ENCODE results near the genes SHQ1, PDZRN3 and CADM2.

DNA sequence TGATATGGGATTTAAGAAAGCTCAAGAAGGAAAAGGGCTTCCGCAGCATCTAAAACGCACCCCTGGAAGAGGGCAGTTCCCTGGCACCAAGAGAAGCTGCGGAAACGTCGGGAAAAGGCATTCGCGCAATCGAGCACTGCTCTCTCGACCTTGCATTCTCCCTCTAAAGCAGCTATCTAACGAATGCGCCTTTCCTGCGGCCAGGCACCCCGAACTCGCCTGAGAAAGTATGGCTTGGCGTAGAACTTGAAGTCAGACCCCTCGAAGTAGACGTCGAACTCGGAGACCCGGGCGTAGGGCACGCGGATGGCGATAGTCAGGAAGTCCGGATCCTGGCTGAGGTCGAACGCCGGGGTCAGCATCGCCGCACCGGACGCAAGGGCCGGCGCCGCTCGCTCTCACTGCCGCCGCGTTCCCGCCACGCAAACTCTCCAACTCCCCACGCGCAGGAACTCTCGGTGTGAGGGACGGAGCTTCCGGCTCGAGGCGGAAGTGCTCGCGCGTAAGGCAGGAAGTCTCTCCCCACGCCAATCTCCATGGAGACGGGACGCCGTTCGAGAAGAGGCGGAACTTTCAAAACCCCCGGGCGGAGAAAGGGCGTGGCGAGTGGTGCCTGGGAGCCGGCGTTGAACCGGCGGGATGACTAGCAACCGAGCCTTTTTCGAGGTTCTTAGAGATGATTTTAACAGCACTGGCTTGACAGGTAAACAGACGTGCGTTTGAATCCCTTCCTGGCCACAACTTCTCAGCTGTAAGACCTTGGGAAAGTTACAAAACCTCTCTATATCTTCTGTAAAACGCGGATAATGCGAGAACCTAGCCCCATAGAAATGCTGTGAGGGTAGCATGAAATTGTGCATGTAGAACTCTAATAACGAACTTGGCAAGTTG, at the start of gene SHQ1:
TSS of gene SHQ1 (minus strand) at position 467 of the 891 bp plus-strand sequence.
- RRBS = 1% methylated on average over 21 of the region's 73 CpGs

DNA sequence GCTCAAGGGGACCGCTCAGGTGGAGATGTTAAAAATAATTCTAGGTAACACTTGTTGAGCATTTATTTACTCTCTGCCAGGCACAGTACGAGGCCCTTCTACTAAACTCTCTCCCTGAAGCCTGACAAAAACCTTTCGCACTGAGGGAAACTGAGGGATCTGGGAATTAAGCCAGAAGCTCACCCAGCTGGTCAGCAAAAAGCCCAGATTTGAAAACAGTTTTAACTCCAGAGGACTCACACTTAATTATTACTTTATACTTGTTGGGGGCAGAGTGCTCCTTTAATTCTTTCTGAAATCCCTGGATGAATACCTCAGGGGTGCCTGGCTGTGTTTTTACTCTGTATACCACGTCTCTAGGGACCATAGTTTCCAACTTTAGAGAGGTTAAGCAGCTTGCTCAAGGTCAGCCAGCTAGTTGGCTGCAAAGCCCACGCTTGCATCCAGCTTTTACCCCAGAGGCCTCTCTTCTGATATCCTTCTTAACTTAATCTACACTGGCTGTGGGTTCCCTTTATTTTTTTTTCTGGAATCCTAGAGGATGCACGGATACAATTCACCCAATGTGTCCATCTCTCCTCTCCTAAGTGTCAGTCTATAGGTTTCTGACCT, 1.5 kb downstream of the PDZRN3 start:
- RRBS = no CpG with 5 or more reads among the region's 6 CpGs

DNA sequence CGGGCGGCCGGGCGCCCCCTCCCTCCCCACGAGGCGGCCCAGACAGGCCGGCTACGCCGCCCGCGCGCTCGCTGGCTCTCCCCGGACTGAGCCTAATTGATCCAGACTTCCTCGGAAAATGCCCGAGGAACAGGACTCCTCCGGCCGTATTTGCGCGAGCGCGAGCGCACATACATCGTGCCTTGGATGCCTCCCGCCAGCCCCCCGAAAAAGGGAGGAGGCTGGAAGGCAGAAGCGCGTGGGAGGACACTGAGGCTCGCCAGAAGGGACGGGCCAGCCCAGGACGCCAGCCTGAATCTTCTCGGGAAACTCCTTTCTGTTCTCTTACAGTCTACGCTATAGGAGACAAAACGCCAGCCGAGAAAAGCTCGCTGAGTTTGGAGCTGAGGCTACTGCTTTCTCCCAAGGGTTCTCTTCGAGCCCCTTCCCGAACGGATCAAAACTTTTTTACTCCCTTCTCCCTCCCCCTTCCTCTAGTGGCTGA, at the start of gene PDZRN3:
TSS of gene PDZRN3 (minus strand) at position 88 of the 484 bp plus-strand sequence.
- RRBS = 0% methylated on average over 5 of the region's 39 CpGs

DNA sequence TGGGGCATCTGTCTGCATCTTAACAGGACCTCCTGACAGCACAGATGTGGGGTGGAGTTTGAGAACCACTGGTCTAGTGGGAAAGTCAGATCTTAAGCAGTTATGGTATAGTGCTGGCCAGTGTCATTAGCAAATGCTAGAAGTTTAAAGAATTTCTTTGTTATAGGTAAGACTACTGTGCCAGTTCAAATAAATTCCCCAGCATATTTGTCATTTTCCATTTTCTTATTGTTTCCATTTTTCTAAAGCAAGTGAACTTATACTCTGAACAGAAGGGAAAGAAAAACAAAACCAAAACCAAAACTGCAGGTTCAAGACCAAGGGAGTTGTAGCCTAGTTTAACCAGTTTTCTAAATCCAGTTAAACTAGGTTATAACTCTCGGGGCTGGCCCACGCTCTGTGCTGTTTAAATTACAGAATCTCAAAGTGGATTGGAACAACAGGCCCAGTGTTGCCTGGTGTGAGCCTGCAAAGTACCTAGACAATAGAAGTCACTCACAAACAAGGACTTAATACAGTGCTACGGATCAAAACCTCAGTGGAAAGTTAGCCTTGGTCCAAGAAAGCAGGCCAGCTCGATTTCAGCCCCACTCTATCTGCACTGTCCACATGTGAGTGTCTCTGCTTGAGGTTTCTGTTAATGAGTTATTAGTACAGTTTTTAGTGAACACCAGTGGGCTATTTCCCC, 93.5 kb upstream of the PDZRN3 start:
- RRBS = no CpG with 5 or more reads among the region's 4 CpGs

- RRBS = no CpG with 5 or more reads among the region's 1 CpG
These were observed 161.7 kb upstream of the PDZRN3 start for GRCh38 chr3:73786247-73786965.

DNA sequence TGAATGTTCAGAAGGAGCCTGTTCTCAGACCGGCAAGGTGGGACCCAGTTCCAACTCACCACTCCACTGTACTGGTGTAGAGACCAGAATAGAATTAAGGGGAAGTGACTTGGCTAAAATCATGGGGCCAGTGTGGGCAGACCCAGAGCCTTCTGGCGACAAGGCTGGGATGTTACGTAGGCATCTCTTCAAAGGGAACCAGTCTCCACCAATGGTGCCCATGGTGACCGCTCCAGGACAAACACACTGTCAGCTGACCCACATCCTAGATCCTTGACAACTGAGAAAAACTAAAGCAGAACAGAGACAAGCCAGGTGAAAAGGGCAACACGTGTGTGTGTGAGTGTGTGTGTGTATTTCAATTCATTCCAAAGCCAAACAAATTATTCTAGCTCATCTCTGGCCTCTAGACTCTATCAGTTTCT, 321.7 kb upstream of the FRG2C start:
- RRBS = no CpG with 5 or more reads among the region's 5 CpGs

- RRBS = no CpG with 5 or more reads among the region's 18 CpGs
These were observed 159.3 kb upstream of the FRG2C start for GRCh38 chr3:75504555-75505427.

- RRBS = 5% methylated on average over 6 of the region's 55 CpGs
These were observed 44.5 kb upstream of the FRG2C start for GRCh38 chr3:75619450-75620120.

DNA sequence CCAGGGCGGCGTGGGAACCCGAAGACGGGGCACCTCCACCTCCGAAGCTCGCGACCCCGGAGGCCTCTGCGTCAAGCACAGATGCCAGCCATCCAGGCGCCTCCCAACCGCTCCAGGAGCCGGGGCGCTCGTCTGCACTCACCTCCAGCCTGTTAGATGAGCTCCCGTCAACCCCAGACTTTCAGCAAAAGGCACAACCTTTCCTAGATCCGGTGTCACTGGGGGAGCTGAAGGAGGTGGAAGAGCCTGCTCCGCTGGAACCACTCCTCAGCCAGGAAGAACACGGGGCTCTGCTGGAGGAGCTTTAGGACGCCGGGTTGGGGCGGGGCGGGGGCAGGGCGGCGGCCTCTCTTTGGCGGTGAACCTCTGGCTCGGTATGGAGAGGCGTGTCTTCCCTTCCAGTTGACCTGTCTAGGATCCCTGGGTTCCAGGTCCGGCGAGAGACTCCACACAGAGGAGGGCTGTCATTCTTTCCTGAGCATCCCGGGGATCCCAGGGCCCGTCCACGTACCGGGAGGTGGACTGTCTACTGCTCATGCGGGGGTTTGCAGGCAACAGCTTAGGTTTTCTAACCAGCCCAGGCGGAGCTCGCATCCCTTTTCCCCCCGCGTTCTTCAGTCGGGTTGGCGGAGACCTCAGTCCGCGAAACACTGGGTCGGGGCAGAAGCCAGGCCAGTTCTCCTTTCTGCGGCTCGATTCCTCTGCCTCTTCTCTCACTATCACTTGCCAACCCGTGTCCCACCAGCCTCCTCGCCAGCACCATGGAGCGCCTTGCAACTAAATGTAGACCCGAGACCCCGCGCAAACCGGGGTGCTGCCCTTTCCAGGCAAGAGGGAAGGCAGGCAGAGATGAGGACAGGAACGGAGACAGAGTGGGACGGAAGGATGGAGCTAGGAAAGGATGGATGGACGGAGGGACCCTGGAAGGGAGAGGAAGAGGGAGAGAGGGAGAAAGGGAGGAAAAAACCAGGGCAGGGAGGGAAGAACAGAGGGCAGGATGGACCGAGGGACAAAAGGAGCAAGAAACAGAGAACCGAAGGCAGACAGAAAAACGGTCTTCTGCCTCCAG, 6.1 kb downstream of the FRG2C start:
- RRBS = 34% methylated on average over 11 of the region's 58 CpGs

DNA sequence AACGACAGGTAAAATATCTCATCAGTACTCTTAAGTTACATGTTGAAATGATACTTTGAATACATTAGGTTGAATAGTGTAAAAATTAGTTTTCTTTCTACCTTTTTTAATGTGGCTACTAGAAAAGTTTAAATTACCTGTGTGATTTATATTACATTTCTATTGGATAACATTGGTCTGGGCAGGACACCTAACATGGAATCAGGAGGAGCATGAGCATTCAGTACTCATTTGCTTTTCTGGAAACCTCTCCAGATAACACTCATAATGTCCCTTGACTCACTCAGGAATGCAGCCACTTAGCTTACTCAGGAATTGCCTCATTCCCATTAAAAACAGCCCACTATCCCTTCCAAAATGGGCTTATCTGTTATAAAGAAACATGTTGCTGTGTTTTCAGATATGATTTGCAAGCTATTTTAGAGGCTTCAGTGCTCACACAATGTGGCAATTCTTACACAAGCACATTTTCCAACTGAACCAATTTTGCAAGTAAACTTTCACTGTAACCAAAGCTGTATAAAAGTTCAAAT, 17.1 kb downstream of the GBE1 start:
- RRBS = no CpG with 5 or more reads among the region's 1 CpG

- RRBS = no CpG with 5 or more reads among the region's 2 CpGs
These were observed 27.2 kb upstream of the GBE1 start for GRCh38 chr3:81788615-81789028.

- RRBS = no CpG with 5 or more reads among the region's 2 CpGs
These were observed 318.8 kb upstream of the GBE1 start for GRCh38 chr3:82080313-82080654.

DNA sequence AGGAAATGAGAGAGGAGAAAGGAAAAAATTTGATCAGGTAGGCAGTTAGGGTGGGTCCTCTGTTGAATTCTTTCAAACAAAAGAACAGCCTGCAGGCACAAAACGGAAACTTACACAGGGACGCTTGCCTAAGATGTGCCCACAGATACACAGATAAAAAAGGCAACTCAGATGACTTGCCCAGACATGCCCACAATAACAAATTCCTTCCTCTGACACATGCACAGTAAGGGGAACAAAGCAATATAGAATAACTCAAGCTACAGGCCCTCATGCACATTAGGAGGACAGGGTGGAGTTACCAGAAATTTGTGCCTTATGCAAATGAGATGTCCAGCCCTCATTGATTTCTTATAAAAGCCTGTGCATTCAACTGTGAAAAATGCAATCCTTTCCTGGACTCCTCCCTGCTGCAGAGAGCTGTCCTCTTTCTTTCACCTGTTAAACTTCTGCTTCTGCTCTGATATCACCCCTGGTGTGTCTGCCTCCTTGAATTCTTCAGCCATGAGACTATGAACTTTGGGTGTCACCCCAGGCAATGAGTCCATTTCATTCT, 1024.2 kb upstream of the CADM2 start:
- RRBS = no CpG with 5 or more reads among the region's 2 CpGs

- RRBS = 1% methylated on average over 25 of the region's 49 CpGs
These were observed at the start of gene CADM2 for GRCh38 chr3:84958439-84959226. Gene CADM2 (plus strand): TSS chr3:84958989.

- RRBS = no CpG with 5 or more reads among the region's 2 CpGs
These were observed 307.9 kb downstream of the VGLL3 start for GRCh38 chr3:86683004-86683567.

- RRBS = no CpG with 5 or more reads among the region's 4 CpGs
These were observed 8.1 kb downstream of the VGLL3 start for GRCh38 chr3:86982696-86983359.

- RRBS = no CpG with 5 or more reads among the region's 5 CpGs
These were observed 830 bp upstream of the VGLL3 start for GRCh38 chr3:86991870-86992087.

GRCh38 chr3:87733603-87734123, 58.8 kb upstream of the HTR1F start:
- RRBS = no CpG with 5 or more reads among the region's 7 CpGs

GRCh38 chr3:87791472-87791751, 1.1 kb upstream of the HTR1F start:
- RRBS = no CpG with 5 or more reads among the region's 2 CpGs

All from foreskin fibroblast (primary cell).